ENCODE measurements around a stretch of chr5.

- PRO-cap, 2 experiments = no peak in any of the 2 experiments
These were observed 1.1 kb downstream of the RETREG1 start for GRCh38 chr5:16615573-16616278.

DNA sequence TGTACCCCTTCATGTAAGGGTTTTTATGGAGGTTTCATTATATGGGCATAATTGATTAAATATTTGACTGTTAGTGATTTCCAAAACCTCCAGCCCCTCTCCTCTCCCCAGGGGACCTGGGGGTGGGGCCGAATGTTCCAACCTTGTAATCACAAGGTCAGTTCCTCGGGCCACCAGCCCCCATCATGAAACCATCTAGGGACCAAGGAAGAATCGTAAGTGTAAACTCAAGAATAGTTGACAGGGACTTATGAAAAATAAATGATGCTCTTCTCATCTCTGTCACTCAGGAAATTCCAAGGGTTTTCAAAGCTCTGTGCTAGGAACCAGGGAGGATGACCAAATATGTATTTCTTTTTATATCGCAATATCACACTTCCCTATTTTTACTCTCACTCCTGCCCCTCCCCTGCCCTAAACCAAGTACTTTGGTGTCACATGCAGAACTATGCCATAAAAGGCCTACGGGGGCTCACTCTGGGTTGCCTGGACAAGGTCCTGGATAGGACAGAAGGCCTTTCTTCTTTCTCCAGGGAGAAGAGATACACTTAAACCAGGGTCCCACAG is 8.2 kb upstream of the RETREG1 start:
- PRO-cap, 2 experiments = no peak in any of the 2 experiments

DNA sequence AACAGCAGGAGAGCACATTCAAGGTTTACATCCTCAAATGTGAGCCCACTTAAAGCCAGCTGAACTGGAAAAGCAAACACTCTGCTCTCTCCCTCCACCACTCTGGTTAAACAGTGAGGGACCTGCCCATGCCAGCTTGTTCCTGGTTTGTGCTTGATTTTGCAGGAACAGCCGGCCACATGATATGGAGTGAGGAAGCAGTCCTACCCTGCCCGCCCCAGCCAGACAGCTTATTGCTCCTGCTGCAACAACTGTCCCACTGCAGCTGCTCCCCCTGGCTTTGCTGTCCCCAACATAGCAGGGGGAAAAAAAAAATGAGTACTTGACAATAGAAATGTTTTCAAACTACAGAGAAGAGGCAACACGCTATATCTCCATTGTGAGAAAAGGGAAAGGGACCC is 4.8 kb downstream of the MYO10 start:
- PRO-cap, 2 experiments = no peak in any of the 2 experiments

DNA sequence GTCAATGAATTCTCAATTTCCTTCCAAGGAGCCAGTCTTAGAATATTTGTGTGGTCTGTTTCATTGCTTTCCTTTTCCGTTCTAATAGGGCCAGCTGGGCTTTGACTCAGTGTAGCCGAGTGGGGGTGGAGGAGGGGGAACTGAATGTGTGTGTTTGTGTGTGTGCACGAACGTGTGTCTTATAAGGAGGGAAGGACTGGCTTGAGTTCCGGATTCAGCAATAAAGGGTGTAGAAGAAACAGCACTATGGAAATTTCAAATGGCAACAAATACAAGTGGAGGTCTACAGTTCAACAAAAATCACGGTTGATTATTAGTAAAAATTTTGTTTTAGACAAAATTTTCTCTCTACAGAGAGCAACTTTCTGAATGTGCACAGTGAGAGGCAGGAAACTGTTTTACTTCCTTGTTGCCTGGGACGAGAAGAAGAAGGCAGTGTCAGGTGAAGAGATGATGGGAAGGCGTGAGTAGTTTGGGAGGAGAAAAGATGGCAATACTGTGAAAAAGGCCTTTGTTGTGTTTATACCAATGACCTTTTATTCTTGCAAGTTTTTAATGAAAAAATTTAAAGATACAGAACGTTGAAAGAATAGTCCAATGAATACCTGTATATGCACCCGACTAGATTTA is 100.3 kb downstream of the BASP1 start:
- PRO-cap, 2 experiments = no peak in any of the 2 experiments

DNA sequence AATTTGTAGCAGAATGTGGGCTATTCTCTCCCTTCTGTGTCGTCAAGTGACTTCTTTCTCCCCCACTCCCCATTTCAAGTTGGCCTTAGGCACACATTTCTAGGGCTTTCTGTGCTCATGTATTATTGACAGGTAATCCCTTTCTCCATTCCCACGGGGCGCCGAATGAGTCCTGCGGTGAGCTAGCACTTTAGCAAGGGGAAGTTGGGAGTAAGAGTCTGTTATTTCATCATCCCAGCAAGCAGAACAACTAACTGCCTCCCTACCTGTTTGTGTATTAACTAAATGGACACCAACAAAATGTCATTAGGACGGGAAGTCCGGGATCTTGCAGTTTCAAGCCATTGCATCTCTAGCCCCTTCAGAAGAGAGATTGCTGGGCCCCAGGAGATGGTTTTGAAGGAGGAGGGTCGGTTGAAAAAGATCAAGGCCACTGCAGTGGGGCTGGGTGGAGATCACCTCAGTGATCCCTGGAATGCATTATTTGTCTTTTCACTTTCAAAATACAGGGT is 90.9 kb downstream of the H3Y2 start:
- PRO-cap, 2 experiments = no peak in any of the 2 experiments

GRCh38 chr5:18519278-18519487 is 863.5 kb upstream of the H3Y1 start:
- PRO-cap, 2 experiments = no peak in any of the 2 experiments

- PRO-cap, 2 experiments = peak in 2 of 2 experiments; most common plus-strand start chr5:18746547 (in 1); most common minus-strand start chr5:18745894 (in 2)
These were observed 1090.2 kb upstream of the H3Y1 start for GRCh38 chr5:18745454-18746638.

DNA sequence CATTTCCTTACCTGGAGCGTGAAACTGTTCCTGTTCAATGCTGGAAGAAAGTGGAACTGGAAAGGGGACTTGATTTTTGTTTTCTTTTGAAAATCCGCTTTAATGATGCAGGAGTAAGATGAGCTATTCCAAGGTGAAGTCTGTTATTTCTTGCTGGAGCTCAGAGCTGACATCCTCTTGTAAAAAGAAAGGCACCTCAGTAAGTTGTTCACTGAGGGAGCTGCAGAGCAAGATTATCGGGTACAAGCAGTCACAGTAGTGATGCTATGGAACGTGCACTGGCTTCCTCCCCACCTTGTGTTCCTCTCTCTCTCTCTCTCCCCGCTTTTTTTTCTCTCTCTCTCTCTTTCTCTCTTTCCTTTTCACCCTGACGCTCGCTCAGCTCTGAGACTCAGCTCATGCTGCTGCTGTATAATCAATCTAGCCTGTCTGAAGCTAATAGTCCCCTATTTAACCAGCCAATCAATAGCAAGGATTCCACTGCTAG is 587.5 kb upstream of the CDH18 start:
- PRO-cap, 2 experiments = no peak in any of the 2 experiments

- PRO-cap, 2 experiments = no peak in any of the 2 experiments
These were observed 122.9 kb downstream of the DROSHA start for GRCh38 chr5:31408765-31409618.

GRCh38 chr5:31525956-31526616 is 5.8 kb downstream of the DROSHA start:
- PRO-cap, 2 experiments = no peak in any of the 2 experiments

GRCh38 chr5:32030677-32031102 is 143.4 kb downstream of the GOLPH3 start:
- PRO-cap, 2 experiments = no peak in any of the 2 experiments

DNA sequence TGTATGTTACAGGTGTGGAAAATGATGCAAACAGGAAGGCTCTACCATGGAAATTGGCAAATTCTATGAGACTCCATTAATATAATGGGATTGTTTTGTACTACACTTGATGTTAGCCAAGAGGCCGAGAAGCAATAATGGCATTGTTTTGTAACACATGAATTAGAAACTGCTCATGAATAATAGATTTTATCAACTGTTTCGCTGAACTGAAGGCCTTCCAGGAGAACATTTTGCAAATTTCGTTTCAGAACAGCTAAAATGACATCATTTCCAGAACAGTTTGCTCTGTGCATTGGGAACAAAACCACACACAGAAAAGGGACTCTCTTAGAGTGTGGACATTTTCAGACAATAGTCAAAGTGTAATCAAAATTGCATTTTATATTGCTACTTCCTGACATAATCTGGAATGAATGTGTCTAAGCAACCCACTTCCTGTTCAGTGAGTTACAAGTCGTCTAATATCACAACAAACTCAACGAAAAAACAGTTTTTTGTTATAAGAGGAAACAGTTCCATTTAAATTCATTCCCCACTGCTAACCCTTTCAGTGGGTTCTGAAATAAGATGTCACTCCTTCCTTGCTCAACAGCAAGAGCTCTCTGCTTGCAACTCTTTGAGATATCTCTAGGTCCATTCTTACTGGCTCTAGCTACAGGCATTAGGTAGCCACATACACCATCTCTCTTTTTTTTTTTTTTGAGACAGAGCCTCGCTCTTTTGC is 141.0 kb downstream of the GOLPH3 start:
- PRO-cap, 2 experiments = peak in 1 of 2 experiments; most common plus-strand start position 488 of the sequence (in 1); most common minus-strand start position 356 of the sequence (in 1)

- PRO-cap, 2 experiments = no peak in any of the 2 experiments
These were observed 75.0 kb downstream of the GOLPH3 start for GRCh38 chr5:32099009-32099611.

DNA sequence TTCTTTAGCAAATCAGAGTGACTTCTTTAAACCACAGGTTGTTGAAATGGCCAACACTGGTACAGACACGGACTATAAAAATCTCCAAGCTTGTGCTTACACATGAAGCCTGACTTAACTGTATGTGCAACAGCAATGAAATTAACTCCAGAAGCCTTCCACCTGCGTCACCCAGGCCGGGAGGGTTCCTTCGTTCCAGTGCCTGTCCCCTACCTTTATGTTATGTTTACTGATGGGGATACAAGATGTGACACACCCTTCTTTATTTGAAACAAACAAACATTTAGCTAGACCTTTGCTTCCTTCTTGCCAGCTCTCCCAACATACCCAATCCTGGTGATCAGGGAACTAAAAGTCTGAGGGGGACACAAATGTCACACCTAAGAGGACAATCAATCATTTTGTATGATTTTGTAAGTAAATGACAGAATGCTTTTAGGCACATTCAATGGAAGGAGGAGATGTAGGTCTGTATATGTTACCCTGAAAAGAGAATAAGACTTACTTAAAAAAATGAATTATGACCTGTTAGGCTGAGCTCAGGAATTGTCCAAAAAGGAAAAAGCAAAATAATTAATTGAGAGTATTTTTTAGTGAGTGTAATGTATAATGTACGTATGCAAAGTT is 65.8 kb downstream of the GOLPH3 start:
- PRO-cap, 2 experiments = no peak in any of the 2 experiments

DNA sequence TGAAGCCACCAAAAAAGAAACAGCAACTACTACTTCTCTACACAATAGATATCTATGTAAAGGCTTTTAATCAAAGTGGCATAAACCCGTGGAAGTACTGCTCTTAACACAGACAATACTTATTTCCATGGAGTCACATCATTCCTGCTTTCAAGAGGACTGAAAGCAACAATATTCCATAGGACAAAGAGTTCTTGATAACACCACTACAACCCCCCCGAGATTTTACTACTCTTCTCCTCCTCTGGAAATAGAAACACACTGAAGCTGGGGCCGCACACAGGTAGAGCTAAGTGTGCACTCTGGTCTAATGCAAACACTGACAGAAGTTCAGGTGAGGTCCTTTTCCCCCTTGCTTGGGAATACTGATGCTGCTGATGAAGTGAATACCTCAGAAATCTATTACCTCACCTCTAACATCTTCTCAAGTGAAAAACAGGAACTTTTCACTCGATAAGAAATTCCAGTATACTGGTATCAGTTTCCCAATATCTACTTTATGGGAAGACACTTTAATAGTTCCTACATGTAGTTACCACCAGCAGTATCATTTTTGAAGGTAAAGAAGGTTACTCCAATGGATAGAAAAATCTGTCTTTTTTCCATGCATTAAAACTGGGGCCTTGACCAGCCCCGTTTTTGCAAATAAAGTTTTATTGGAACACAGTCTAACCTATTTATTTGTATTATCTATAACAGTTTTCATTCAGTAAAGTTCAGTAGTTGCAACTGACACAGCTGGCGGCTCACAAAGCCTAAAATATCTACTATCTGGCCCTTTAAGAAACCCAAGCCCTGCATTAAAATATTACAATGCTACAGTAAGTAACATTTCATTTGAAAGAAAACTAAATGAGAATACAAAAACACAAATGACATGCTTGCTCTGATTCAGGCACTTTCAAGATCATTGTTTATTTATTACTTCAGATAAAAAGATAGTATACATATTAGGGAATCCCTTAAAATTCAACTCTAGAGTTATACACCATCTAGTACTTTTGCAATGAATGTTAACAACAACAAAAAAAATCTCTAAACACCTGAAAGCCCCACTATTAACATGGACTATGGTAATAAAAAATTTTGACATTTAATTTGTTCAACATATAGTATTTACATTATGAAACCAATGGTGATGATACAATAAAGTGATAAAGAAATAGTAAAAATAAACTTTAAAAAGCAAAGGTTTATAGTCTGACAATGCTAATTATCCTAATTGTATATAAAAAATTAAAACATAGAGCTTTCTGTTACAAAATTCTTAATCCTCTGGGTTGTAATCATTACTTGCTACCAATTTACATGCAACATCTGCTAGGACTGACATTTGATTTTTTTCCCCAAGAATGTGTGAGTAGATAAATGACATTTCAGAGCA is 49.8 kb downstream of the GOLPH3 start:
- PRO-cap, 2 experiments = no peak in any of the 2 experiments

- PRO-cap, 2 experiments = no peak in any of the 2 experiments
These were observed 32.8 kb upstream of the GOLPH3 start for GRCh38 chr5:32206885-32207376.

- PRO-cap, 2 experiments = peak in 2 of 2 experiments; most common plus-strand start chr5:32586162 (in 2); most common minus-strand start chr5:32585992 (in 1)
These were observed 637 bp downstream of the SUB1 start for GRCh38 chr5:32585665-32586722.

- PRO-cap, 2 experiments = no peak in any of the 2 experiments
These were observed 10.1 kb downstream of the SUB1 start for GRCh38 chr5:32595201-32596020.

DNA sequence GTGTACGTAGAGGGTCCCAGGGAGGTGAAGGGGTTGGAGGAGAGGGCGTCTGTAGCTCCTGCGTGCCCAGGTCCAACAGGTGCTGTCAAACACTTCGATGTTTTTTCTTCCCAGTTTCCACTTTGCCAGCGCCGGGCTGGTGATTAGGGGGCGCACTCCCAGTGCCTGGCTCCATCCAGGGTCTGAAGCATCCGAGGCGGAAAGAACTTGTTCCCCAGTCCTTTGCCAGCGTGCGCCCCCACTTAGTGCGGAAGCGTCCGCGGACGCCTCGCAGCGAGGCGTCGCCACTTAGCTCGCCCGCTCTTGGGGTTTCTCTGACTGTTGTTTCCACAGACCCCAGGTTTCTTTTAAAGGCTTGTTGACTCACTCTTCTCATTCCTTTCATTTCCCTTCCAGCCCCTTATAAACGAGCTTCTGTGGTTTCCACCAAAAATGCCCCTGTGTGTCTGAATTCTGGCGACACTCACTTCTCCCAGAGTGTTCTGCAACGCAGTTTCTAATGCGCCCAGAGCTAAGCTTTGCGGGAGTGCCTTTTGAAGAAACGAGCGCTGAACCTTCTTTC is 1.7 kb downstream of the NPR3 start:
- PRO-cap, 2 experiments = no peak in any of the 2 experiments

- PRO-cap, 2 experiments = no peak in any of the 2 experiments
These were observed 2.6 kb downstream of the NPR3 start for GRCh38 chr5:32713289-32714546.